Neuron (in vitro differentiated cells): ENCODE measurements around the gene ARHGAP12.

DNA sequence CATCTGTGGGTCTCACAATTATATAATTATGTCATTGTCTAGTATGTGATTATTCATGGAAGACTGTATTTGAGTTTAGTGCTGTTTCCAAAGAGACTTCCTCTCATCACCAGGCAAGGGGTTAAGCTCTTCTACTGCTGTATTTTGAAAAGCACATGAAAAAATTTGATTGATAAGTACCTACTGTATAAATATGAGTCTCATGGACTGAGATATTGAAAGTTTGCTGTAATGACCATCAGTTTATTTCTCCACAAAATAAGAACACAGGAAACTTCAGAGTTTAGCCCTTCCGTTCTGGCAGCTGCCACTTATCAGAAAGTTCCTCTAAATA is 92.1 kb downstream of the LYZL2 start:
- PRO-cap, result no peak

GRCh38 chr10:30552947-30553574 is 76.5 kb downstream of the LYZL2 start:
- PRO-cap, result no peak

- PRO-cap, result no peak
These were observed 66.2 kb upstream of the LYZL2 start for GRCh38 chr10:30695637-30696349.

DNA sequence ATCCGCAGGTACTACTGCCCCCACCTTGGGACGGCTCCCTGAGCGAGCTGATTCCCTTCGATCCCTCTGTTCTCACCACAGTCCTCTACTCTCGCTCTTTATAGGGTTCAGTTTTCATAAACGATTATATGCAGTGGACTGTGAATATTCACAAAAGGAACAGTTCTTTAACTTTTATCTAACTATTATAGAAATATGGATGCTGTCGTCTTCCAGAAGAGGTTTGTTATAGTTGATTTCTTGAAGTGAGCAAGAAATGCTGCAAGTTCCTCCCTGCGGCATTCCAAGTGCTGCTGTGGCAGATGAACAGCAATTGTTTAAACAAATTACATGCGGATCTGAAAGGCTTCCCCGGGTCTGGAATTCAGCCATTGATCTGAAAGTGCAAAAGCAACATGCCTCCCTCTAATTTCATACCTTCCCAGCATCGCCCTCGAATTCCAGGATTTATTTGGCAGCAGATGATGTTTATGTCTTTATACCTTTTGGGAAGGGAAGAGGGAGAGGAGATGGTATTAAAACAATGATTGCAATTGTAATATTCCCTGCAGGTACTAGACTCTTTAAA is 70.8 kb upstream of the LYZL2 start:
- PRO-cap, result no peak

GRCh38 chr10:30784754-30785608 is 155.4 kb upstream of the LYZL2 start:
- PRO-cap, result bidirectional peak, plus-strand start at chr10:30785087, minus-strand start at chr10:30785058; bidirectional peak, plus-strand start at chr10:30785433, minus-strand start at chr10:30785353

DNA sequence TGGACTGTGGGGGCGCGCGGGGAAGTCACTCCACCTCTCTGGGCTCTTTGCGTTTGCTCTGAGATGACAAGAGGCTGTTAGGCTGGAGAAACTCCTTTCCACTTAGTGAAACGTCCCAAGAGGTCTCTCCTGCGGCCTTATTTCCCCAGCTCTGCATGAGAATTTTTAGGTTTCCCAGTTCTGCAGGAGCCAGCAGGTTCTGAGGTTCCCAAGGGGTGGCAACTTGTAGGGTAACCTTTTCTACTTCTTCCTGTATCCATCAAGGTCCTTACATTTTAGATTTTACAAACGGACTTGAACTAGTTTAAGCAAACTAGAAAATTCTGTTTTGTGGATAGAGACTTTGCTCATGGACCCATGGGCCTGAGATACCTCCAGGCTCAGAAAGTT is 156.1 kb upstream of the LYZL2 start:
- PRO-cap, result no peak

- PRO-cap, result no peak
These were observed 30.8 kb downstream of the ZNF438 start for GRCh38 chr10:31000867-31001324.

GRCh38 chr10:31064439-31064775 is 32.7 kb upstream of the ZNF438 start:
- PRO-cap, result no peak

- PRO-cap, result bidirectional peak, plus-strand start at chr10:31319532, minus-strand start at chr10:31319505
These were observed 531 bp downstream of the ZEB1 start for GRCh38 chr10:31319324-31320170.

DNA sequence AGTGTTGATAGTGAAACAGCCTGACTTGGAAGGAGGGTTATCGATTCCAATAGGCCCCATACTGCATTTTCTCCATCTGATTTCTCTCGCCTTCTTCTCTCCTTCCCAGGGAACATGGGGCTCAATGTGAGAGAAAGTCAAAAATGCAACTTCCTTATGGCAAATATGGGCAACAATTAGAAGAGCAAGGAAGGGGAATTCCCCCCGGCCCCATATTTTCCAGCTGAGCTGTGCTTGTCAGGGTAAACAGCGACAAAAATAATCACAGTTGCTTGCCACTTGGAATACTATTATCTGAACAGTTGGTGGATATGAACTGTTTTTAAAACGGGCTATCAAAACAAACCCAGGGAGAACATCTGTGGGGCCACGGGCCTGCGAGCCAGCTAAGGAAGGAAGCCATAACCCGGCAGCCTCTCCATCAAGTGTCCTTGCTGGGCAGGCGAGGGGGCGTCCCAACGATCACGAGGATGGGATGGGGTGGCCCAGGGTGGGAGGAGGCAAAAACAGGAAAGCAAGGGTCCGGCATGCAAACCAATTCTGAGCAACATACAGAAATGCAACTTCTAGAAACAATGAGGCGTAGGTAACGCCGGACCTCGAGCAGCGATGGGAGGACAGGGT is 228.5 kb downstream of the ARHGAP12 start:
- PRO-cap, result no peak

- PRO-cap, result bidirectional peak, plus-strand start at chr10:31927253, minus-strand start at chr10:31927182; bidirectional peak, plus-strand start at chr10:31927830, minus-strand start at chr10:31927492
These were observed 1.5 kb downstream of the ARHGAP12 start for GRCh38 chr10:31926976-31927619.

- PRO-cap, result bidirectional peak, plus-strand start at chr10:31928602, minus-strand start at chr10:31928793
These were observed at the start of gene ARHGAP12 for GRCh38 chr10:31928139-31929000. ARHGAP12 (minus strand) TSS chr10:31928831.

DNA sequence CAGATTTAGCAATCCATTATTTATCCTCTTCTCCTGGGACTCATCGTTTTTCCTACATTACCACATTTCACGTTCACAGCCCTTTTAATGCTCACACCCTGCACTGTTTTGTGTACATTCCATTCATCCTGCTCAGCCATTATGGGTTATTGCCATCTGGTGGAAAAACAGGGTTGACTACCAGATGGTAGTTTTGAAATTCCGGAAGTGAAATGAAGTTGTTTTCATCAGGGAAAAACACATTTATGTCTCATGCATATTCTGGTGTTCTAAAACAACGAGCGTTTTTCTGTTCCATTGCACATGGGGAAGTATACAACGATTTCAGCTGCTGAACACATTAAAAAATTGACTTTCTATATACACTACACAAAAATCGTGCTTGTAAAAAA is 19.0 kb upstream of the ARHGAP12 start:
- PRO-cap, result no peak

- PRO-cap, result no peak
These were observed 17.1 kb downstream of the KIF5B start for GRCh38 chr10:32039047-32039628.

GRCh38 chr10:32055248-32056296 is 653 bp downstream of the KIF5B start:
- PRO-cap, result bidirectional peak, plus-strand start at chr10:32055644, minus-strand start at chr10:32055603; bidirectional peak, plus-strand start at chr10:32055972, minus-strand start at chr10:32055977; bidirectional peak, plus-strand start at chr10:32056190, minus-strand start at chr10:32056200

DNA sequence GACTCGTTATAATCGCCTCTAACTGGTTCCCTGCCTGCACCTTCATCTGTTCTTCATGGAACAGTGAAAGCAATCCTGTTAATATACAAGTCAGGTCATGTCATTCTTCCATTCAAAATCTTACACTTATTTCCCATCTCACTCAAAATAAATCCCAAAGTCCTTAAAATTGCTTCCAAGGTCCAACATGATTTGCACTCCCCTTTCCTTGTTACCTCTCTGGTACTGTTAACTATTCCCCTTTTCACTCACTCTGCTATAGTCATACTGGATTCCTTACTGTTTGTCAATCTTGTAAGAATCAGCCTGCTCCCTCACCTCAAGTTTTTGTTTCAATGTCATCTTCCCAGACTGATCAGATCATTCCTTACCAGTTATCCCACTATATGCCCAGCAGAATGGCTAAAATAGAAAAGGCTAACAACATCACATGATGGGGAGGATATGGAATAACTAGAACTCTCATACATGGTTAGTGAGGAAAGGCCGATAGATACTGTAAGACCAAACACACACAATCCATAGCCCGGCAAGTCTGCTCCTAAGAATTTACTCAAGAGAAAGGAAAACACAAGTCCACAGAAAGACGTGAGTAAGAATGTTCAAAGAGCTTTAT is 31.1 kb downstream of the EPC1 start:
- PRO-cap, result no peak

DNA sequence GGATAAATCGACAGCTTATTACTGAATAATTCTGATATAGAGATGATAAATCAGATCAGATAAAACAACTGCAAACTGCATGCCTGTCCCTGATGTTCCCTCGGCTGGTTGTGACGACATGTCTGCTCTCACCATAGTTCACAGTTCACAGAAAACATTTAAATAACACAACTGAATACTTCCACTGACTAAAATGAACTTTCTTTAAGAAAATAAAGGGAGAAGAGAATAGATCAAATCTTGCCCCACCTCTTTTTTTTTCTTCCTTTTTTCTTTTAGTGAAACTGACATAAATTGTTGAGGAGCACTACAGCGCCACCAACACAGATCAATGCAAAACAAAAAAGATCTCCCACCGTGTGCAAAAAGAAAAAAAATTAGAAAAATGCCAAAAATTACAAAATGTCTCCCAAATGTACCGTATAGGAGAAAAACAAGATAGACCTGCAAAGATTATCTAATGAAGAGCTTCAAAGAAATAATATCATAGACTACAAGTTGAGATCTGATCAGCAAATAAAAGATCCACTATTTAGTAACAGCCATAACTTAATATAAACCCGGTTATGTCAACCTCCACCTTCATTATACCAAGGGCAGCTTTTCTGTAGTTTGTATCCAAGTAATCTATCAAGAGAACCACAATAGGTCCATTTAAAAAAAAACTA is 30.6 kb upstream of the EPC1 start:
- PRO-cap, result bidirectional peak, plus-strand start at position 92 of the sequence, minus-strand start at position 112 of the sequence; bidirectional peak, plus-strand start at position 307 of the sequence, minus-strand start at position 349 of the sequence

DNA sequence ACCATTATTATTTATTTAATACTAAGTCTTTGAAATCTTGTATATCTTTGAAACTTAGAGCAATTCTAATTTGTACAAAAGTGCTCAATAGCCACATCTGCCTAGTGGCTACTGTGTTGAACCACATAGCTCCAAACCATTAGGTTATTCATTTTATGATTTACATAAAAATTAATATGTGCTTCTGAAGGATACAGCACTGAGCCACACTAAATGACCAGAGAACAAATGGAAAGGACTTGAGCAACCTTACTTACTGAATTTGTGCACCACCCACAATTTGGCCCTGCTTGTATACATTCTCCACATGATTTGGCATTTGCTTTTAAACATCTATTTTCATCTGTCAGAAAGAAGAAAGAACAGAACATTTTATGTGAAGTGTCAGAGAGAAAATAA is 25.8 kb downstream of the ITGB1 start:
- PRO-cap, result no peak

- PRO-cap, result no peak
These were observed 12.9 kb upstream of the ITGB1 start for GRCh38 chr10:32970892-32971382.

- PRO-cap, result no peak
These were observed 52.0 kb upstream of the ITGB1 start for GRCh38 chr10:33009823-33010598.